Lower leg skin (tissue), 2 donors: ENCODE measurements around a stretch of chr3.

DNA sequence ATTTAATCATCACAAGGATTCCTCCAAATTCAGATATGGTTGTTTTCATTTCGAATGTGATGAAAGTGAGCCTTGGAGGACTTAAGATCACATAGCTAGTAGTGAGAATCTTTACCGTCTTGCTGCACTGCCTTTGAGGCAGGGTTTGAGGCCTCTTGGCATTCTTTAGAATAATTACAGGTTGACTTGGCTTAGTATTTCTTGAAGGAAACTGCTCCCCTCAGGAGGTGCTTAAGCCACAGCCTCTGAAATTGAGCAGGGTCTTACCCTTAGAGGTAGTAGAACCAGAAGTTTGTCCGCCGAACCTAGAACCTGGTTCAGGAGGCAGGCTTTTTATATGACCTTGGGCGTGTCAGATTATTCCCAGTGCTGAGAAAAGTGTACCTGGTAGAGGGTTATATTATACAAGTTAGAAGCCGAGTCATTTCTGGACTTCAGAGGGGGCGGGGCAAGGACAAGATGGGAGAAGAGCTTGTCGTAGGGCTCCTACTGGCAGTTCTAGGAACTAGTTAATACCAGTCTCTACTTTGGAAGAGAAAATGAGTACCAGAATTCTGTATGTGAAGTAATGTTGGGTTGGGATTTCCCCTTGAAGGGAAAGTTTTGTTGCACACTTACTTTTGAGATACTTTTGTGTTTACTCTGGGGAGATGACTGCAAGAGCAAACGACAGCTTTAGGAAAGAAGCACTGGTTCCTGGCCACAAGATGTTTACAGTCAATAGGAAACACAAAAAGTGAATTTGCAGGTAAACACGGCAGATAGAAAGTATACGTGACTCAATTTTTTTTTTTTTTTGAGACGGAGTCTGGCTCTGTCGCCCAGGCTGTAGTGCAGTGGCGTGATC, 1.2 kb downstream of the TFG start:
- PRO-cap = no peak
- RAMPAGE, long total RNA, 2 experiments = no peak in any of the 2 experiments

GRCh38 chr3:100737874-100738390, 28.6 kb downstream of the TFG start:
- PRO-cap = no peak
- RAMPAGE, long total RNA, 2 experiments = no peak in any of the 2 experiments

DNA sequence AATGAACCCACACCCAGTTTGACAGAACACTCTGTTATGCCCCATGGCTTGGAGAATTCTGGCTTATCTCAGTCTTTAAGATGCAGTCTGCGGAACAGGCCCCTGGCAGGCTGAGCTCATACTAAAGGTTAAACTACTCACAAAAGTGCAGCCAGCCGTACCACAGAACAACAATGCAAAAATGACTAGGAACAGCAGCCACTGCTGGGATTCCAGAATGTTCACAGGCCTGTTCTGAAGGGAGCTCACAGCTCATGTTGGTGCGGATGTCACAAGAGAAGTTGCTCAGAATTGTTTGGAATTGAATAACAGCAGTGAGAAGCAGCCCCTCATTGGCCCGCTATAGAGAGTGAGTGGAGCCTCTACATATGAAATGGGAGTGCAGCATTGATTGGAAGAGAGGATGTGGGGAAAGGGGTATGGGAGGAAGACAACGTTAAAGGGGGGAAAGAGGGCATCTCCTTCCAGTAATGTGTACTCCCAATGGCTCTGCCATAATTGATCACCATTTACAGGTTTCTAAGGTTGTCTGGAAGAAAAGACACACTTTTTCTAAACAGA, 78.9 kb downstream of the ABI3BP start:
- PRO-cap = no peak
- RAMPAGE, long total RNA, 2 experiments = no peak in any of the 2 experiments

GRCh38 chr3:100954820-100955547, 38.2 kb downstream of the ABI3BP start:
- PRO-cap = no peak
- RAMPAGE, long total RNA, 2 experiments = no peak in any of the 2 experiments

- PRO-cap = no peak
- RAMPAGE, long total RNA, 2 experiments = no peak in any of the 2 experiments
These were observed 8.4 kb upstream of the SENP7 start for GRCh38 chr3:101521458-101521829.

DNA sequence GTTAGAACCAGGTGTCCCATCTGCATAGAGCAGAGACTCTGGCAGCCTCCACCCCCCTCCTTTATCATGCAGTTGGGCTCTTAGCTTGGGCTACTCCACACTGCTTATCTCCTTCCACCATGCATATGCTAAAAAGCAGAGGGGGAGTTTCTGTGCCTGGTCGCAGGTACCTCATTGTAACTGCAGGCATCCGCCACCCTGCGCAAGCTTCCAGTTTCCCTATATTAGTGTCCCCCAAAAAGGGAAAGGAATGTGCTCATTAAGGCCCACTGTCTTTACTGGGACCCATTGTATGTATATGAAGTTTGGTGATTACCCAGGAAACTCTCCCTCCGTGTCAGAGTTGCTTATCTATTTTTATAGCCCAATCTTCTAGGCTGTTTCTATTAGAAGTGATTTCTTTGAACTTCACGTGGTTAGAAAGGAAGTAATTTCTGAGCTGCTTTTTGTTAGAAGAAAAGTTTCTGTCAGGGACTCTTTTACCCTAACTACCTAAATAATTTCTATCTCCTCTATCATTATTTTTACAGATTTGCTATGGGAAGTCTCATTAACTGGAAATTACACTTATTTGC, 17.5 kb upstream of the SENP7 start:
- PRO-cap = no peak
- RAMPAGE, long total RNA, 2 experiments = no peak in any of the 2 experiments

GRCh38 chr3:101757488-101758839, 21.0 kb upstream of the NXPE3 start:
- PRO-cap = no peak
- RAMPAGE, long total RNA, 2 experiments = no peak in any of the 2 experiments

DNA sequence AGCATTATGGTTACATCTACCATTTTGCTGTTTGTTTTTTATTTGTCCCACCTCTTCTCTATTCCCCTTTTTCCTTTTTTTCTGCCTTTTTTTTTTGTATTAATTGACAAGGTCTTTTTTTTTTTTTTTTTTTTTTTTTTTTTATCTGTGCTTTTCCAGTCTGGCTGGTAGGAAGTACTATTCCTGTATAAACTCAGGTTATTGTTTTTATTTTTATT, 14.4 kb downstream of the NXPE3 start:
- PRO-cap = no peak
- RAMPAGE, long total RNA, 2 experiments = no peak in any of the 2 experiments

GRCh38 chr3:101852819-101853019, 3.4 kb downstream of the NFKBIZ start:
- PRO-cap = no peak
- RAMPAGE, long total RNA, 2 experiments = no peak in any of the 2 experiments

GRCh38 chr3:101942305-101942661, 93.0 kb downstream of the NFKBIZ start:
- PRO-cap = no peak
- RAMPAGE, long total RNA, 2 experiments = no peak in any of the 2 experiments

- PRO-cap = unidirectional peak, minus-strand start at chr3:101994522
- RAMPAGE, long total RNA, 2 experiments = no peak in any of the 2 experiments
These were observed 145.1 kb downstream of the NFKBIZ start for GRCh38 chr3:101994269-101994912.

GRCh38 chr3:102673675-102674179, 238.9 kb downstream of the ZPLD1 start:
- PRO-cap = no peak
- RAMPAGE, long total RNA, 2 experiments = no peak in any of the 2 experiments

- PRO-cap = no peak
- RAMPAGE, long total RNA, 2 experiments = no peak in any of the 2 experiments
These were observed 860.6 kb downstream of the ZPLD1 start for GRCh38 chr3:103295411-103295792.

GRCh38 chr3:103976617-103977352, 1389.9 kb upstream of the ALCAM start:
- PRO-cap = no peak
- RAMPAGE, long total RNA, 2 experiments = no peak in any of the 2 experiments

DNA sequence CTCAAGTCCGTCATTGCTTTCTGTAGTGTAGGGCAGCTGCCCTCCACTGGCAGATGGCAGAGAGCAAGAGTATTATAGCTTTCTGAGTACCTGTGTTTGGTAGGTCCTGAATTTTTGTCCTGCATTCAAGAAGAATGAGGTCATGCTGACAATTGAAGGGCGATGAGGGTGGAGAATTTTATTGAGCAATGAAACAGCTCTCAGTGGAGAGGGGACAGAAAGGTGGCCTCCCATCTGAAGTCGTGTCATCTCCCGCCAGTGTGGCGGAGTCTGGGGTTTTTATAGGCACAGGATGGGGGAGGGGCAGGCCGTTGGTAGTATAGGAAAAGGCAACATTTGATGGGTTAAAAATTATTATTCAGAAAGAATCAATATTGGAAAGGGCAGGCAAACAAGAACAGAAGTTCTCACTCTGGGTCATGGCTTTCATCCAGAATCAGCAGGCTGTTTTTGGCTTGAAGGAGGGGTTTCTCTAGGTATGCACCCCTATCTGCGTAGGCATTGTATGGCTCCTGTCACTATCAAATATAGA, 1239.7 kb upstream of the ALCAM start:
- PRO-cap = no peak
- RAMPAGE, long total RNA, 2 experiments = no peak in any of the 2 experiments

DNA sequence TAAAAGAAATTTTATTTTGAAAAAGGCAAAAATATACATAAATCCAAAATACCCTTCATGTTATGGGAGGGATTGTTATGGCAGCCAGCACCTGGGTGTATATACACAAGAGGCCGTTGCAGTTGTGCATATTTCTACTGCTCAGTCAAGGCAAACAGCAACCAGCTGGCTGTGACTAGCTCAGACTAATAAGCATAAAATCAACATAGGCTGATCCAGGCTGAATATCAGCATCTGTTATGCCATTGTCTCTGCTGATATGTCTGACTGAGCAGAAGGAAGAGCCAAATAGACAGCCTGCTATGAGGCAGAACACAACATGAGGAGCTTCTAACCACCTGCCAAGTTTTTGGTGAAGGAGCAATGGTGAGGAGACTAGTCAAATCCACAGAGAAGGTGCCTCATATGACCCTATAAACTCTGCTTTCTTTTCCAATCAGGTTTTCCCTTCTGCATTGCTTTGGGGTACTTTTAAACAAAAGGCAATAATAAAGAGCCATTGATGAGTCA, 457.5 kb upstream of the ALCAM start:
- PRO-cap = no peak
- RAMPAGE, long total RNA, 2 experiments = no peak in any of the 2 experiments

GRCh38 chr3:105439313-105440210, 72.9 kb downstream of the ALCAM start:
- PRO-cap = no peak
- RAMPAGE, long total RNA, 2 experiments = no peak in any of the 2 experiments

GRCh38 chr3:105838077-105838558, 30.7 kb downstream of the CBLB start:
- PRO-cap = no peak
- RAMPAGE, long total RNA, 2 experiments = no peak in any of the 2 experiments

- PRO-cap = no peak
- RAMPAGE, long total RNA, 2 experiments = no peak in any of the 2 experiments
These were observed 2.1 kb downstream of the CBLB start for GRCh38 chr3:105866563-105867223.

DNA sequence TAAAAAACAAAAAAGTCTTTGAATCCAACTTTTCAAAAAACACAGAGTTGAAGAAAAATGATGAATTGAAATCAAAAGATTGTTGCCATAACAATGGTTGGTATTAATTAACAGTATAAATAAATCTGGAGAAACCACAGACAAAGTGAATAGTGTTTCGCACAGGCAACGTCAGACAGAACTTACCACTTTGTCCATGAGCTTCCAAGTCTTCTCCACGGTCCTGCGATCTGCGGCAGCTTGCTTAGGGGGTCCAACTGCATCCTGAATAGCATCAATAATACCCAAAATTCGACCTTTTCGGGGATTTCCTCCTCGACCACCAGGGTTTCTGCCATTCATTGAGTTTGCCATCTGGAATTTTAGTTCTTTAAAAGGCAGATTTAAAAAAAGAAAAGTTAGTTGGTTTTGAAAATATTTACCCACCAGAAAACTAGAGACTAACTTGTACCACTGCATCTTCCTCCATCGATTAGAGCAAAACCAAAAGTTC, 1.5 kb downstream of the CBLB start:
- PRO-cap = bidirectional peak, plus-strand start at position 207 of the sequence, minus-strand start at position 184 of the sequence
- RAMPAGE, long total RNA, 2 experiments = no peak in any of the 2 experiments